Cardiac ventricle fibroblast (primary cell): ENCODE data around the gene HMGCS1.

DNA sequence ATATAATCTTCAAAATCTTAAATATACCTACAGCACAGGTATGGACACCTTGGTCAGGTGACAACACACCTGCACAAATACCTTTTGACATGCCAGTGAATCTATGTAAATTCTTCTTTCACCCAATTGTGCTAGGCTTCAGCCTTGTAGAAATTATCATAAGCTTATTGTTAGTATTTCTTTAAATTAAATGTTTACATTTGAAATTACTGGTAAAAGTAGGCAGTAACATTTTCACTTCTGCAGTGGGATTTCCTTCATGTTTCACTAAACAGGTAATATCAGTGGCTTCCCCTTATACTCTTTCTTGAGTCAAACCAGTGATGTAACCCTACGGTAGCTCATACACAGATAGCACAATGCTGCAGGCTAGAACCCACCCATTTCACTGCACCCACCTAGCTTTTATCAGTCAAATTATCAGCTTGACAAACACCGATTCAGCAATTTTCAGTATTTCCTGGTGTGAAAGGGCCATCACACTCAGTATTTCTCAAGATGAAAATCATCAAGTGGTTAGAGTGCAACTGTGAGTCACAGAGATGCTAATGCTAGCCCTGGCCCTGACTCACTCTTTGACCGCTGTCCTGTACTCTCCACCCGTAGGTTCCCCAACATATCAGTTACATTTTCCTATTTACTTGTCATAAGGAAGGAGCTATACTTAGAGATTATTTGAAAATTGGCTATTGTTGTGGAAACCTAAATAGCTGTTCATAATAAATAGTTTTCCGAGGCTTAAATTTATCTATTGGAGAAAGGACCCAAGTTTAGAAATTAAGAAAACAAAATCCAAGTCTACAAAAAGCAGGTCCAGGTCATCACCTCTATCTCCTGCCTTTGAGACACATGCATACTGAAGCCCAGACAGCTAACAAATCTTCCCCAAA is 242.2 kb upstream of the PTGER4 start:
- RAMPAGE, long total RNA, result no peak

- RAMPAGE, long total RNA, result no peak
These were observed 238.0 kb upstream of the PTGER4 start for GRCh38 chr5:40441490-40442292.

GRCh38 chr5:40442357-40442943 is 237.3 kb upstream of the PTGER4 start:
- RAMPAGE, long total RNA, result no peak

DNA sequence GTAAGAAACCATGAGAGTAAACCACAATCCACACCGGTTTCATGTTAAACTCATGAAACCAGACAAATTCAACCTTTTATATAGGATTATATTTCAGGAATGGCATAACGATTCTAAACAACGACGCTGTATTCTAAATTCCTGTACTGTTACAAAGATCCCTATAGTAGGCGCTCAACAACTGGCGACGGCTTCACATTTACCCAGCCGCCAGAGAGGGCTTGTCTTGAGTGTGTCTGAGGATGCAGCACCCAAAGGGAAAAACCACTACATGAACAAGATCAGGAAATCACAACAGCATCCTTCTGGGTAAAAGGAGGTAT is 806 bp downstream of the TTC33 start:
- RAMPAGE, long total RNA, result no peak

GRCh38 chr5:41003651-41003987 is 67.5 kb downstream of the MROH2B start:
- RAMPAGE, long total RNA, result no peak

GRCh38 chr5:41186107-41186576 is 27.2 kb downstream of the C6 start:
- RAMPAGE, long total RNA, result no peak

DNA sequence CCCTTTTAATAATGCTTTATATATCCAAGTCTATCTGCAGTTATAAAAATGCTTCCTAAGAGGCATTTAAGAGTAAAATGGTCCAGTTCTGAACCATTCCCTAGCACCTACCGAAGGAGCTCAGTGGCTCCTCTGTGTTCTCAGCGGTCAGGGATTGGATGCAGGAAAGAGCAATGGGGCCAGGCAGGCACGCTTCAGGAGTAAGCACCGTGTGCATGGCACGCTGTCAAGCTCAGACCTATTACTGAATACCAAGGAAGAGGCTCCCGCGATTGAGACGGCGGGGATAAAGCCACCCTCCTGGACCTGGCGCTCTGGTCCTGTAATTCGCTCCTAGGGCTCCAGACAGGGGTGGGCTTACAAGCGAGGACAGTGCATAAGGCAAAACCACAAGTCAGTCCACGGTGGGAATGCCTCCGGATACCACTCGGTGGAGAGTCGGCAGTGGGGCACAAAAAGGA is 1.1 kb downstream of the OXCT1 start:
- RAMPAGE, long total RNA, result no peak

GRCh38 chr5:42609934-42610719 is 146.5 kb upstream of the CCDC152 start:
- RAMPAGE, long total RNA, result no peak

DNA sequence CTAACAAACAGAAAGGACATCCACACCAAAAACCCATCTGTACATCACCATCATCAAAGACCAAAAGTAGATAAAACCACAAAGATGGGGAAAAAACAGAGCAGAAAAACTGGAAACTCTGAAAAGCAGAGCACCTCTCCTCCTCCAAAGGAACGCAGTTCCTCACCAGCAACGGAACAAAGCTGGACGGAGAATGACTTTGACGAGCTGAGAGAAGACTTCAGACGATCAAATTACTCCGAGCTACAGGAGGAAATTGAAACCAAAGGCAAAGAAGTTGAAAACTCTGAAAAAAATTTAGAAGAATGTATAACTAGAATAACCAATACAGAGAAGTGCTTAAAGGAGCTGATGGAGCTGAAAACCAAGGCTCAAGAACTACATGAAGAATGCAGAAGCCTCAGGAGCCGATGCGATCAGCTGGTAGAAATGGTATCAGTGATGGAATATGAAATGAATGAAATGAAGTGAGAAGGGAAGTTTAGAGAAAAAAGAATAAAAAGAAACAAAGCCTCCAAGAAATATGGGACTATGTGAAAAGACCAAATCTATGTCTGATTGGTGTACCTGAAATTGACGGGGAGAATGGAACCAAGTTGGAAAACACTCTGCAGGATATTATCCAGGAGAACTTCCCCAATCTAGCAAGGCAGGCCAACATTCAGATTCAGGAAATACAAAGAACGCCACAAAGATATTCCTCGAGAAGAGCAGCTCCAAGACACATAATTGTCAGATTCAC is 95.9 kb upstream of the CCDC152 start:
- RAMPAGE, long total RNA, result no peak

- RAMPAGE, long total RNA, result no peak
These were observed 38.1 kb upstream of the CCDC152 start for GRCh38 chr5:42718409-42718960.

GRCh38 chr5:42807802-42808533 is 3.7 kb downstream of the SELENOP start:
- RAMPAGE, long total RNA, result no peak

DNA sequence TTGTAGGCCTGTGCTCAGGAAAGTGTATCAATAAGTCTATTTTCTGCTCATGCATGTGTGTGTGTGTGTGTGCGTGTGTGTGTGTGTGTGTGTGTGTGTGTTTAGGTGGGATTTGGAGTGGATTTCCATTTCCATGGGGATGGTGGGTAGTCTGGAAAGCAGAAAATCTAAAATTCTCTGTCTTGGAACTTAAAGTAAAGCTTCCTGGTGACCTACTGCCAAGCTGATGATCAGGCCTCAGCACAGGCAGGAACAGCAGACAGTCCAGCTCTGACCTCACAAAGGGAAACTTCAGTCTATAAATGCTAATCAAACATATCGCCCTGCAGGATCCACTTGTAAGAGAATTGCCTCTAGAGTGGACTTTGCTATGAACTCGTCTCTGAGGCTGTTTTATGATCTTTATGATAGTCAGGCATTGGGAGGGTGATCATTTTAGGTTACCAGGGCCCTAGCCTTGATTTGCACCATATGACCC is 67.5 kb upstream of the SELENOP start:
- RAMPAGE, long total RNA, result no peak

- RAMPAGE, long total RNA, result no peak
These were observed 45.5 kb downstream of the ANXA2R start for GRCh38 chr5:42994363-42995352.

GRCh38 chr5:43007401-43008498 is 32.4 kb downstream of the ANXA2R start:
- RAMPAGE, long total RNA, result no peak

DNA sequence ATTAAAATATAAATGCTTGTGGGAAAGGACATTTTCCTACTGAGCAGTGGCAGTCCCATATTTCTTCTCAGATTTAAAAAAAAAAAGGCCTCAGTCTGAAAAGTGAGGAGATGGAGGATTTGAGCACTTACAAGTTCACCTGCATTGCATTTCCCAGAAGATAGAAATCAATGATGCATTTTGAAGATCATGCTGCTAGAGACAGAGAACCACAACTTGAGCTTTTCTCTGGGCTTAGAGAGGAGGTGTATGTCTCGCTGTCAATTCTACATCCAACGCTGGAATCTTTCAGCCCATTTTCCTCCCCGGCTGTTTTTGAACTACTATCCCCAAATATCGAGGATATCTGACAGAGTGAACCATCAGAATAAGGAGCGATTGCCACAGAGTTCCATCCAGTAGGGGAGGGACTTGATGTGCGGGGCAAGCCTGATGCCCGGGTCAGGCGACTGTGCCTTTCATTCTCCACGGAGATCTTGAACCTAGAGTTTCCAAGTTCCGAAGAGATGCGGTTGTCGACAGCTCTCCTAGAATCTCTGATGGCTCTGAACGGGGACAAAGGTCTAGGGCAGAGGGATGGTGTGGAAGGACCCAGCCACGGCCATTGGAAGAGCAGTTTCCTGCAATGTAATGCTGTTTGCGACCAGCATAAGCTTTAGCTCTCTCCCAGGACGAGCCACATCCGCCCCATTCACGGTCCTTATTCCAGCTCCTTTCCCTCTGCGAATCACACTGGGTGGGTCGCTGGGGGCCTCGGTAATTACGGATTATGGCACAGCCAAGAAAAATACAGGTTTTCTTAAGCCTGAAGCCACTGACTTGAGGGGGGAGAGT is 23.0 kb downstream of the ANXA2R start:
- RAMPAGE, long total RNA, result no peak

- RAMPAGE, long total RNA, result no peak
These were observed 2.9 kb downstream of the ANXA2R start for GRCh38 chr5:43037098-43037781.

DNA sequence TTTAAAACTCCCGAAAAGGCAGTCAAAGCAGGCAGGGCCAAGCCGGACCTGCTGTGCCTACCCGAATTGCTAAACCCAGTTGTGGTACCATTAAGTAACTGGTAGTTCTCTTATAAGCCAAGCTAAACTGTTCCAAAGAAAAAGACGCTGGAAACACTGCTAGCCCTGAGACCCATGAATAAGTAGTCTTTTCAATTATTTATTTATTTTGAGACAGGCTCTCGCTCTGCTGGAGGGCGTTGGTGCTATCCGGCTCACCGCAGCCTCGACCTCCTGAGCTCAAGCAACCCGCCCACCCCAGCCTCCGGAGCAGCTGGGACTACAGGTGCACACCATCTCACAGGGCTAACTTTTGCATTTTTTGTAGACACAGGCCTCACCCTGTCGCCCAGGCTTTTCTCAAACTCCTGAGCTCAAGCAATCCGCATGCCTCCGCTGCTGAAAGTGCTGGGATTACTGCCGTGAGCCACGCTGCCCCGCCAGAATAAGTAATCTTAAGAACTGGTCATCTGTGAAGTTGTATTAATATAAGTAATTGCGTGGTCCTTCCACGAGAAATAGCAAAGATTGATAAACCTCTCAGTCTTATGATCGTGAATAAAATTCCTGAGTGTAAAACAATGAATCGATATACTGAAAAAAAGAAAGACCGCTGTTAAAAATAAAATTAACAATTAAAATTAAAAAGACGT is 1.6 kb downstream of the ANXA2R start:
- RAMPAGE, long total RNA, result no peak

GRCh38 chr5:43065769-43066851 is 26.0 kb upstream of the ANXA2R start:
- RAMPAGE, long total RNA, result no peak

DNA sequence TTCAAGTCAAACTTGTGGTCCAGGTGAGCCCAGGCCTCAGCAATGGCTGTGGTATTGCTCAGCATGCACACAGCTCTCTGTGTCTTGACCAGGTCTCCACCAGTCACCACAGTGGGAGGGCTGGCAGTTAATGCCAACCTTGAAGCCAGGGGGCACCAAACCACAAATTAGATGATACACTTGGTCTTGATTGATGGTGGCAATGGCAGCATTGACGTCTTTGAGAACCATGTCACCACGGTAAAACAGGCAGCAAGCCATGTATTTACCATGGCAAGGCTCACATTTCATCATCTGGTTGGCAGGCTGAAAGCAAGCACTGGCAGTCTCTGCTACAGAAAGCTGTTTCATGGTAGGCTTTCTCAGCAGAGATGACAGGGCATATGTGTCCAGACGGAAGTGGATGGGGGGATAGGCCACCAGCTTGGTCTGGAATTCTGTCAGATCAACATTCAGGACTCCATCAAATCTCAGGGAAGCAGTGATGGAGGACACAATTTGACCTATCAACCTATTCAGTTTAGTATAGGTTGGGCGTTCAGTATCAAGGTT is 40.0 kb downstream of the NIM1K start:
- RAMPAGE, long total RNA, result no peak

DNA sequence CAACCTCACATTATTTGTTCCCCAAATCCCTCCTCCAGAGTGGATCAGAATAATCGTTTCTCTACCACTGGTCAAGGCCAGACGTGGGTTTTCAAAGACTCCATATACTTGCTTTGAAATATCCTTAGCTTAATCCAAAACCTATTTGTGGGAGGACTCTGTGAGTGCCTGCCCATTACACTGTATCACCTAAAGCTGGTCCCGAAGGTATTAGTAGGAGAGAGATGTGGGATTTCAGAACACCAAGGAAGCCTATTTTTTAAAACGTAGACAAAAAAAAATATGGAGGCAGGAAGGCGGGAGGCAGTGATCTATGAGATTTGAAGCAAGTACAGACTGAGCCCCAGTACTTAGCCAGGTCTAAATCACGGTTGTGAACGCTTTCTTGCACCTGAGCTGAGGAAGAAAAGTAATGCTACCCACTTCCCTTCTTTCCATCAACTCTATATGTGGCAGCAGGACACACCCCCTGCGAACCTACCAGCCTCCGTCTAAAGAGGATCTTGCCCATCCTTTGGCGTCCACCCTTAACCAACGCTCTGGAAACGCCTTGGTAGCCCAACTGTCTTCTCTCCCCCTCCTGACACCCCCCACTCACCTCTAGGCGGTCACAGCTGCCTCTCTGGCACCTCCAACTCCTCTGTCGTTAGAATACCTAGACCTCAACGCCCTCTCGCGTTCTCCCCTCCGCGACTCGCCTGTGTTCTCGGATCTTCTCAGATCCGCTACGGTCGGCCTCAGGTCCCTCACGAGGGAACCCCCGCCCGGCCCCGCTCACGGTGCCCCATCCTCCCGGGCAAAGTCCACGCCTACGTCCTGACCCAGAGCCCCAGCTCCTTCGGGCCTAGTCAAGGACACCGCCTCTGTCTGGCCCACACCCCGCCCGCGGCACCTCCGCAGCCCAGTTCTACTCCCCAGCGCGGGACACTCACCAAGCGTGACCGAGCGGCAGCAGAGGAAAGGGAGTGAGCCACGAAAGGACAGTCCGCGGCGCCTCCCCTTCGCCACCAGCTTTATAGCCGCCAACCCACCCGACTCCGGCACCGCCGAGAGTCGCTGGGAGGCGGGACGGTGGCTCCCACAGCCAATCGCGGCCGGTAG is at the start of gene HMGCS1:
TSS of gene HMGCS1 (minus strand) at position 989 of the 1,101 bp plus-strand sequence.
- RAMPAGE, long total RNA, result no peak